ENCODE measurements around a stretch of chr14.

DNA sequence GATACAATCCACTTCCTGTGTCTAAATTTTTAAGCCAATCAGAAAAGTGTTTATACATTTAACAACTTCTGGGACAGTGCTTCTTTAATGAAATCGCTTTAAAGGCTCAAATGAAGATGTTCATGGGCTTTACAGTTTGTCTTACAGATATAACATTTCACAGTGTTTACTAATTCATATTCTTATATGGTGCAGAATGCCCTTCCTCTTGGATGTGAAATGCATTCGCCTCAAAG is 200.0 kb upstream of the FOXN3 start:
- PRO-cap, 3 experiments, result no peak in any of the 3 experiments
- RAMPAGE, long total RNA, result no peak

GRCh38 chr14:89792543-89792856 is 162.0 kb downstream of the EFCAB11 start:
- PRO-cap, 3 experiments, result no peak in any of the 3 experiments
- RAMPAGE, long total RNA, result no peak

DNA sequence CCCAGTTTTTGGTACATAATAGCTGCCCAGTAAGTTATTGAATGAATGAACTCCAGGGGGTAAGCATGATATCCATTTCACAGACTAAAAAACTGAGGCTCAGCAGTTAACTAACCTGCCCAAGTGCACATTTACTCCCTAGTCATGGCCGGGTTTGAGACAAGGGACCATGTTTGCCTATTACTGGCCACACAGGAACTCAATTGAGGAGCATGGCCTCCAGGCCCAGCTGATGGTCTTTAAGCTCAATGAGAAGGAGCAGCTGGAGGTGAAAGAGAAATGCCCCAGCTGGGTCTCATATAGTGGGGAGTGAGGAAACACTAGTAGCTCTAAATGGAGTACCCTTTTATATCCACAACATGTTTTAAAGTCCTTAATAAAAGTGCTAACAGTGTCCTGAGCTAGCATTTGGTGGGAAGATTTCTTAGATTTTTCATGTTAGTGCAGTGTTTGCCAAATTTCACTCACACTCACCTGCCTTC is 1.6 kb downstream of the TDP1 start:
- PRO-cap, 3 experiments, result no peak in any of the 3 experiments
- RAMPAGE, long total RNA, result no peak

GRCh38 chr14:90087234-90087963 is 25.6 kb downstream of the KCNK13 start:
- PRO-cap, 3 experiments, result no peak in any of the 3 experiments
- RAMPAGE, long total RNA, result no peak

- PRO-cap, 3 experiments, result no peak in any of the 3 experiments
- RAMPAGE, long total RNA, result no peak
Observed at GRCh38 chr14:90272558-90273275, 16.4 kb downstream of the PSMC1 start.

GRCh38 chr14:90408545-90409686 is 12.1 kb downstream of the CALM1 start:
- PRO-cap, 3 experiments, result peak in 1 of 3 experiments; most common plus-strand start chr14:90409179 (in 1)
- RAMPAGE, long total RNA, result no peak

GRCh38 chr14:90501821-90502181 is 105.0 kb downstream of the CALM1 start:
- PRO-cap, 3 experiments, result no peak in any of the 3 experiments
- RAMPAGE, long total RNA, result no peak

GRCh38 chr14:90555632-90556560 is 159.1 kb downstream of the CALM1 start:
- PRO-cap, 3 experiments, result peak in 3 of 3 experiments; most common plus-strand start chr14:90556118 (in 3); most common minus-strand start chr14:90556015 (in 2)
- RAMPAGE, long total RNA, result no peak

DNA sequence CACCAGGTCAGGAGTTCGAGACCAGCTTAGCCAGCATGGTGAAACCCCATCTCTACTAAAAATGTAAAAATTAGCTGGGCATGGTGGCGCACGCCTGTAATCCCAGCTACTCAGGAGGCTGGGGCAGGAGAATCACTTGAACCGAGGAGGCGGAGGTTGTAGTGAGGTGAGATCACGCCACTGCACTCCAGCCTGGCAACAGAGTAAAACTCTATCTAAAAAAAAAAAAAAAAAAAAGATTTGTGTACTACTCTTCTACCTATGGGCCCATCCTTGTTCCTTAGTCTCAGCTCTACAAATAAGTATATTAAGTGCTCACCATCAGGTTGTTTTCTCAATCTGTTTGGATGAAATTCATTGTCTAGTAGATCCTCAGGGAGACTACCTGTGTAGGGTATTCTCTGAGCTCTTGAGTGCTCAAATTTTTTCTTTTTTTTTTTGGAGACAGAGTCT is 37.5 kb downstream of the RPS6KA5 start:
- PRO-cap, 3 experiments, result no peak in any of the 3 experiments
- RAMPAGE, long total RNA, result no peak

- PRO-cap, 3 experiments, result peak in 2 of 3 experiments; most common plus-strand start chr14:91061160 (in 2)
- RAMPAGE, long total RNA, result no peak
Observed at GRCh38 chr14:91061040-91061747, 753 bp upstream of the RPS6KA5 start.

GRCh38 chr14:91156186-91156707 is 42.4 kb downstream of the DGLUCY start:
- PRO-cap, 3 experiments, result no peak in any of the 3 experiments
- RAMPAGE, long total RNA, result no peak

- PRO-cap, 3 experiments, result no peak in any of the 3 experiments
- RAMPAGE, long total RNA, result no peak
Observed at GRCh38 chr14:91158014-91158520, 44.2 kb downstream of the DGLUCY start.

- PRO-cap, 3 experiments, result no peak in any of the 3 experiments
- RAMPAGE, long total RNA, result no peak
Observed at GRCh38 chr14:91306789-91307526, 62.5 kb upstream of the GPR68 start.

DNA sequence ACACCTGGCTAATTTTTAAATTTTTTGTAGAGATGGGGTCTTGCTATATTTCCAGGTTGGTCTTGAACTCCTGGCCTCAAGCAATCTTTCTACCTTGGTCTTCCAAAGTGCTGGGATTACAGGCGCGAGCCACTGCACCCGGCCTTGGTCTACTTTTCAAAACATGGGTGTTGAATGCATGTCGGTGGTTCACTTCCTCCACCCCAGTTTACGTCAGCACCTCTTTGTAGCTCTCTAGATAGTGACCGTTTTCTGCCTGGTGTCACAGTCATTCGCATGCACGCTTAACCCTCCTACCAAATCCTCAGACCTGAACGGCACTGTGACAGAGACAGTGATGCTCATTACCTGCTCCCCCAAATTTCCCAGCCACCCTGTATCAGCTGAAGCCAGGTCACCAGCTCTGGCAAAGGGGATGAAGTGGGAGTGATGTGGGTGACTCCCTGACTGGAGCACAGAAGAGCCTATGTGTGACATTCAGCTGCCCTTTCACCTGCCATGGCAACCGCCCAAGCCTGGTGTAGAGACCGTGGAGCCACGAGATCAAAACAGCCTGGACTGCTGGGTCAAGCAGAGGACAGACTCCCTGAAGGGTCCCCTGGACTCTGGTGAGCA is 66.2 kb upstream of the GPR68 start:
- PRO-cap, 3 experiments, result no peak in any of the 3 experiments
- RAMPAGE, long total RNA, result no peak

DNA sequence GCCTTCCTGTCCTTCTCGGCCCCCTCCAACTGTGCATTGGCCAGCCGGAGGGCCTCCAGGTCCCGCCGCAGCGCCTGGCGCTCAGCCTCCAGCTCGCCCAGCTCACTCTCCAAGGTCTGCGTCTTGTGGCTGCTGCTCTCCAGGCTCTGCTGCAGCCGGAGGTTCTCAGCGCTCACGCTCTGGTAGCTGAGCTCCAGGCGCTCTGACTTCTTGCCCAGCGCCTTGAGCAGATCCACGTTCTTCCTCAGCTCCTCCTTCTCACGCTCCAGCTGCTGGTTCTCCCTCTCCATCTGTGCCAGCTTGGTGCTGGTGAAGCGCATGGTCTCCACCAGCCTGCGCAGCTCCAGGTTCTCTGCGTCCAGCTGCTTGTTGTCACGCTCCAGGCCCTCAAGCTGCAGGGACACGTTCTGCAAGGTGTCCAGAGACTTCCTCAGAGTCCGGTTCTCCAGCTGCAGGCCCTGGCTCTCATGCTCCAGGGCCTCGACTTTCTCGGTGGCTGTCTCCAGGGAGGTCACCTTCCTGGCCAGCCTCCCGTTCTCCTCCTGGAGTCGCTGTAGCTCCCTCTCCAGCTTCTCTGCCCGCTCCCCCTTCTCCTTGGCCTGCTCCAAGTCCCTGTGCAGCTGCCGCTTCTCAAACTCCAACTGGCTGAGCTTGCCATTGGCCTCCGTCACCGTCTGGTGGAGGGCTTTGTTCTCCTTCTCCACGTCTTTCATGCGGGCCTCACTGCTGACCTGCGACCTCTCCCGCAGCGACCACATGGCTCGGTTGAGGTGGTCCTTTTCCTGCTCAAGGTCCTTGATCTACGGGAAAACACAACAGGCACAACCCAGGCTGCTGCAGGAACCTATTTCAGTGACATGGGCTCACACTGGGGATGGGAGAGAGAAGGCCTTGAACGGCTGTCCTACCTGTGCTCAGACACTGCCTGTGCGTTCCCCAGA is 69.1 kb upstream of the GPR68 start:
- PRO-cap, 3 experiments, result no peak in any of the 3 experiments
- RAMPAGE, long total RNA, result no peak

DNA sequence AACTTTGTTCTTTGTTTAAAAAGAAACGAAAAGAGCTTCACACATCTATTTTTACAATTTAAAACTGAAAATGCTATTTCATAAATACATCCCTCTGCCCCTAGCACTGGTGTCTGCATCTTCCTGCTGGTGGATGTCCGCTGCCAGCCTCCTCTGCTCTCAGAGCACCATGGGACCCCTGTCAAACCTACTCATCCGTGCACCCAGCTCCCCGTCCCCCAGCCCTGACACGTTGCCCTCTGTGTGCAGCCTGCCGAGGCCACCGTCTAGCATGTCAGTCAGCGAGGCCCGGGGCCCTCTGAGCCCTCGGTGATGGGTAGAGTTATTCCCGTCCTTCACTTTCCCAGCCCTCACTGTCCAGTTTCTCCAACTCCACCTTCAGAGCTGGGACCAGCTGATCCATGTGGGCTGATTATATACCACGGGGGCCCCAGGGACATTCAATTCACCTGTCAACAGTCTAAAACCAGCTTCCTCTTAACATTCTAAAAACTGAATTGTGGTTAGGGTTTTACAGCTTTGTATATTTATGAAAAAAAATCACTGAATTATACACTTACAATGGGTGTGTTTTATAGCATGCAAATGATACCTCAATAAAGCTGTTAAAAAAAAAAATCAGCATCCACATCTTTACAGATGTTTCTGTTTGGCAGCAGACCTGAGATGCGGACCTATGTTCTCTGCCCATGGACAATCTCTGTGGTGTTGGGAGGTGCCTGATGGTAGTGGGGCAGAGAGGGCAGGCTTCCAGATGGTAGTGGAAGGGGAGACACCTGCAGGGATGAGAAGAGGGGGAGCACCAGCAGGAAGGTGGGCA is 61.3 kb downstream of the CCDC88C start:
- PRO-cap, 3 experiments, result no peak in any of the 3 experiments
- RAMPAGE, long total RNA, result no peak

DNA sequence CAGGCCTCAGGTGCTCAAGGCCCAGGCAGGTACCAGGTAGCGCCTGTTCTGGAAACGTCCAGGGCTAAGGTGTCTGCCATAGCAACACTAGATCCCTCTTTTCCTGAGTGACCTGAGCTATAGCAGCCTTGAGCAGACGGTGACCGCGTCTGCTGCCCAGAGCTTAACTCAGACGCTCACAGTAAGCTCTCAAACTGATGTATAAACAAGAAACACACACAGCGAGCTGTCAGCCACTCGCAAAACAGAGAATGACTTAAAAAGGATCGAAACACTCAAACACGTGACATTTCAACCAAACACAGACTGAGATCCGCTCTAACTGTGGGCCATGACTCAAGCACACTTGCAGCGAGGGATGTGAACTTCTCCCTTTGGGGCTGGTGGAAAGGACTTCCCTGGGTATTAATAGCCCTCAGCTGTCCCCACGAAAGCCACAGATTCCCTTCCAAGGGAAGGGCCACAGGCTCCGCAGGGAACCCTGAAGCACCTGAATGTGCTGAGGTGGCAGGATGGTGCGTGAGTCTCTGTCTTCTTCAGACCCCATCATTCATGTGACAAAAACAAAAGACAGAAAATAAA is 29.1 kb downstream of the CCDC88C start:
- PRO-cap, 3 experiments, result no peak in any of the 3 experiments
- RAMPAGE, long total RNA, result no peak

GRCh38 chr14:91399910-91400482 is 17.6 kb downstream of the CCDC88C start:
- PRO-cap, 3 experiments, result no peak in any of the 3 experiments
- RAMPAGE, long total RNA, result no peak

- PRO-cap, 3 experiments, result no peak in any of the 3 experiments
- RAMPAGE, long total RNA, result no peak
Observed at GRCh38 chr14:91485180-91485808, 24.8 kb downstream of the PPP4R3A start.

DNA sequence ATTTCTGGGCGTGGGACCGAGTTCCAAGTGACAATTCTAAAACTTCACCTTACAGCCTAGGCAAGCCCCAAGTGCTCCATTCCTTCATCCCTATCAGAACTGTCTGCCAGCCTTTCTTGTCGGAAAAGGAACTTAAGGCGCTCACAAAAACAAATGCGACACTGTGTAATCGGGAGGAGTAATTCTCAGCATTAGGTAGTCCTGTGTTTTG is 759 bp upstream of the PPP4R3A start:
- PRO-cap, 3 experiments, result no peak in any of the 3 experiments
- RAMPAGE, long total RNA, result no peak

Data from cerebellum (tissue), 5 donors.